H1 (cell line): ENCODE measurements around a stretch of chr21.

DNA sequence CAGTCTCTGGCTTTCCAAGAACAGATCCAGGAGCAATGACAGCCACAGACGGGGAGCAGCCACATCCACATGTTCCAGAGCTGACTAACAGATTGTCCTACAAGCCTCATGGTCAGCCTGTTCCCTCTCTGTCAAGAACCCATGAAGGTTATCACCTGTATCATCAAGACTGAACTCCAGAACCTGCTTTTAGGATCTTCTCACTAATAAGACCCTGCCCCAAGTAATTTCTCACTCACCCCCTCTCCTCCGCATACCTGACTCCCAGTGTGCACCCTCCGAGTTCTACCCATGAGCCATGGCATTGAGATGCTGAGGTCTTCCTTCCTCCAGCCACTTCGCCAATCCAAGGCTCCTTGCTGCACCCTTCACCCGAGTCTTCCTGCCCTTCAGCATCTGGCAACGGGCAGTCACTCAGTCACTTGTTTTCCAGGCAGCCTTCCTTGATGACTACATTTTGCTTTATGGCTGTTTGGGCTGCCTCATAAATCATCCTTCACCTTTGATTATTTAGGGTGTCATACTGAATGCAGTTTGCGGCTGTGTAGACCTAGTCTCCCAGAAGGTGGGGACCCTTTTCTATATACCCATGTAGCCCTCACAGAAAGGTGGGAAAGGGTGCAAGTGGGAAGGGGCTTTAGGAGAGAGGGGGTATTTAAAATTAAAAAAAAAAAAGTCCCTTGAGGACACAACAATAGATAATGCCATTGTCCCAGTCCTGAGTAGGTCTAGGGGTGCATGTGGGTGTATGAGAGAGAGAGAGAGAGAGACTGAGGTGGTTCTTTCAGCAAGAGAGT lies 187.5 kb downstream of the RUNX1 start:
- RRBS: no CpG with 5 or more reads among the region's 7 CpGs
CAGE:
- cytosol, long polyA plus RNA: no peak
- long polyA plus RNA: no peak
- nucleus, long polyA plus RNA: no peak

DNA sequence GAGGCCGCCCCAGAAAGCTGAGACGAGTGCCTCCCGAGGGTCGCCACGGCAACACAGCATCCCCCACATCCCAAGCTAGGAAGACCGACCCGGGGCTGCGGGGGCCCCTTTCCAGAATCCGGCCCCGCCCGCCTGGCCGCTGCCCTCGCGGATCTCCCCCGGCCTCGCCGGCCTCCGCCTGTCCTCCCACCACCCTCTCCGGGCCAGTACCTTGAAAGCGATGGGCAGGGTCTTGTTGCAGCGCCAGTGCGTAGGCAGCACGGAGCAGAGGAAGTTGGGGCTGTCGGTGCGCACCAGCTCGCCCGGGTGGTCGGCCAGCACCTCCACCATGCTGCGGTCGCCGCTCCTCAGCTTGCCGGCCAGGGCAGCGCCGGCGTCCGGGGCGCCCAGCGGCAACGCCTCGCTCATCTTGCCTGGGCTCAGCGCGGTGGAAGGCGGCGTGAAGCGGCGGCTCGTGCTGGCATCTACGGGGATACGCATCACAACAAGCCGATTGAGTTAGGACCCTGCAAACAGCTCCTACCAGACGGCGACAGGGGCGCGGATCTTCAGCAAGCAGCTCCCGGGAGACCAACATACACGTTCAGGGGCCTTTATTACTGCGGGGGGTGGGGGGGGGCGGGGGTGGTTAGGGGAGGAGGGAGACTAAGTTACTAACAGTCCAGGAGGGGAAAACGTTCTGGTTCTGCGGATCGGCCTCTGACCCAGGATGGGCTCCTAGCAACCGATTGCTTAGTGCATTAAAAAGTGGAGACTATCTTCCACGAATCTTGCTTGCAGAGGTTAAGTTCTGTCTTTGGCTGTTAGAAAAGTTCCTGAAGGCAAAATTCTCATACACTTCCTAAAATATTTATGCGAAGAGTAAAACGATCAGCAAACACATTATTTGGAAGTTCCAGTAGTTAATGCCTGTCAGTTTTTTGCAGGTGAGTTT lies 162.2 kb downstream of the RUNX1 start:
- RRBS: 2% methylated on average over 18 of the region's 65 CpGs
CAGE:
- cytosol, long polyA plus RNA: no peak
- long polyA plus RNA: no peak
- nucleus, long polyA plus RNA: no peak

DNA sequence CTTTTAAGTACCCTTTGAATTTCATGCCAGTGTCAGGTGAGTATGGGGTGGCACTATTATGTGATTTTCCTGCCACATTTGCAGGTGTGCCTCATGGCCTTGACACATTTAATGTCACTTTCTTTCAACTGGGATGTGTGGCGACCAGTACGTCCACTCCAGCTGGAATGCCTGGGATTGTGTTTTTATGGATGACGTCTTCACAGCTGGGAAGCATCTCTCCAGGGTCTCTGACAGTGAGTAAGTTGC lies 43.4 kb downstream of the RUNX1 start:
- RRBS: no CpG with 5 or more reads among the region's 3 CpGs
CAGE:
- cytosol, long polyA plus RNA: no peak
- long polyA plus RNA: no peak
- nucleus, long polyA plus RNA: no peak

DNA sequence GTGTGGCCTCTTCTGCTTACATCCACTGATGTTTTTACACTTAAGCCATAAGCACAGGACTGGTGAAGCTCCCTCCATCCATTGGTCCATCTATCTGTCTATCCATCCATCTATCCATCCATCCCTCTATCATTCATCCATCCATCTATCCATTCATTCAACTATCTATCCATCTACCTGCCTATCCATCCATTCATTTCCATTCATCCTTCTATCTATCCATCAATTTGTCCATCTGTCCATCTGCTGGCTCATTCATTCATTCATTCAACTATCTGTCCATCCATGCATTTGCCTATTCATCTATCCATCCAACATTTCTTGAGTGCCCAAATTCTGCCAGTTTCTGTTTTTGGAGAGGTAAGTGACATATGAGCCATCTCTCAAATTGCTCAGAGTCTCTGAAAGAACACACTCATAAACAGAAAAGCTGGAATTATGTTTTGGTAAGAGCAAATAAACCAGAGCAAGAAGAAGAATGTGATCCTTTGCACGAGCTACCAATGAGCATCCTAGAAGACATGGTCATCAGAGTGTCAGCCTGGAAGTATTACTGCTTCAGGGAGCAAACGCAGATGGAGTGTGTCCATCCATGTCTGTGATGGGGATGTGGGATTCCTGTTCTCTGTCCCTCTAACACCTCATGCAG lies 16.1 kb downstream of the RUNX1 start:
- RRBS: no CpG with 5 or more reads among the region's 2 CpGs
CAGE:
- cytosol, long polyA plus RNA: no peak
- long polyA plus RNA: no peak
- nucleus, long polyA plus RNA: no peak

DNA sequence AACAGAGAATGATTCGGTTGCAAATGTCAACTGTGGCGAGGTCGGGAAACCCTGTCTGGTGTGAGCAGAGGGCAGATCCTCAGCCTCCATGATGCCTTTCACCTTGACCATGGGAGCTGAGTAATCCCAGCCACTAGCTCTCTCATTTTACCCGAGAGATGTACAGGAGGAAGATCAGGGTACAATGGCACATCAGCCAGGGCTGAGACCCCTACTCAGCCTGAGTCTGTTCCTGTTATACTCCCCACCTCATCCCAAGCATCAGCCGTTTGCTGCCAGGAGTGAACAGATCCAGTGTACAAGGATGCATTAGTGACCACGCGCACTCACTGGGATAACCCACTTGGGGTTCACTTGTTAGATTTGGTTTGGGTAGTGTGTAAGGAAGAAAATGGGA lies 14.4 kb downstream of the RUNX1 start:
- RRBS: no CpG with 5 or more reads among the region's 7 CpGs
CAGE:
- cytosol, long polyA plus RNA: no peak
- long polyA plus RNA: no peak
- nucleus, long polyA plus RNA: no peak

- RRBS: no CpG with 5 or more reads among the region's 12 CpGs
CAGE:
- cytosol, long polyA plus RNA: no peak
- long polyA plus RNA: no peak
- nucleus, long polyA plus RNA: no peak
Observed at GRCh38 chr21:35045376-35046098, 3.6 kb downstream of the RUNX1 start.

DNA sequence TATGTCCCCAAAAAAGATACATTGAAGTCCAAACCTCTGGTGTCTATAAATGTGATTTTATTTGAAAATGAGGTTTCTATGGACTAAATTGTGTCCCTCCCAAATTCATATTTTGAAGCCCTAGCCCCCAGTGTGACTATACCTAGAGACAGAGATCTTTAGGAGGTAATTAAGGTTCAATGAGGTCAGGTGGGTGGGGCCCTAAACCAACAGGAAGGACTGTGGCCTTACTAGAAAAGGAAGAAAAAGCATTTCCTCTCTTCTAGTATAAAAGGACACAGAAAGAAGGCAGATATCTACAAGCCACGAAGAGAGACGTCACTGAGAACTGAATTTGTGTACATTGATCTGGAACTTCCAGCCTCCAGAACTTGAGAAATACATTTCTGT lies 123.1 kb upstream of the RUNX1 start:
- RRBS: no CpG with 5 or more reads among the region's 2 CpGs
CAGE:
- cytosol, long polyA plus RNA: no peak
- long polyA plus RNA: no peak
- nucleus, long polyA plus RNA: no peak

CAGE:
- cytosol, long polyA plus RNA: no peak
- long polyA plus RNA: no peak
- nucleus, long polyA plus RNA: no peak
Observed at GRCh38 chr21:35190475-35190901, 141.4 kb upstream of the RUNX1 start.

DNA sequence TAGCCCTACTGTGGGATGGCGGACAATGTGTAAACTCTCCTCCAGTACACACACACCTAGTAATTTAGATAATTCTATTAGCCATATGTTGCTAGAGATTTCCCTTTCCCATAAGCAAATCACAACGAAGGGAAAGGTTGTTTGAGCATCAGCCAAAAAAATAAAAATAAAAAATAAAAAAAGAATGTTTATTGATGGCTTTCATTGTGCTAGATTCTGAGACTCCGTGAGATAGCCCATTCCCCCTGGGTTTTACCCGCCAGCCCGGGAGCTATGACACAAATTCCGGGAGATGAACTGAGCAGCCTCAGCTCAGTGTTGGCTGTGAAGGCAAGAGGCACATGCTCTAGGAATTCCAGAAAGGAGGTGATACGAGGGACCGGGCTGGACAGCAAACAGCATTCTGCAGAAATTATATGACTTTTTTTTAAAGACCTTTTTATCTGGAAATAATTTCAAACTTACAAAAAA lies 378.5 kb upstream of the RUNX1 start:
- RRBS: 91% methylated on average over 3 of the region's 8 CpGs
CAGE:
- cytosol, long polyA plus RNA: no peak
- long polyA plus RNA: no peak
- nucleus, long polyA plus RNA: no peak

DNA sequence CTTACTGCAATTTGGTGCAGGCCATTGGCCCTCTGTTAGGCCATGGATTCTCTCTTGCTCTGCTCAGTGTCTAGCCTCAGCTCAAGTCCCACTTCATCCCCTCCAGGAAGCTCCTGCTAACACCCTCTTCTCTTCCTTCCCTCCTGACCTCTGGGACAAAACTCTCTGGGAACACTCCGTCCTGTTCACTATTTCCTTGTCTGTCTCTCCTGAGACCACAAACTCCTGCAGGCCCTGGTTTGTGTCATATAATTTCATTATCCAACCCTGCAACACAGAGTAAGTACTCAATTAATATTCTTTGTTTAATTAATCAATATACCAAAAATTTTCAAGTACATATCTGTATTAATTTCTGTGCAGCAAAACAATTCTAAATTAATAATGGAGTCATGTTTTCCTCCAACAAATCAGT lies 245.4 kb downstream of the SETD4 start:
- RRBS: no CpG with 5 or more reads among the region's 1 CpG
CAGE:
- cytosol, long polyA plus RNA: no peak
- long polyA plus RNA: no peak
- nucleus, long polyA plus RNA: no peak

- RRBS: 5% methylated on average over 6 of the region's 13 CpGs
CAGE:
- cytosol, long polyA plus RNA: no peak
- long polyA plus RNA: no peak
- nucleus, long polyA plus RNA: no peak
Observed at GRCh38 chr21:36134785-36135013, 180 bp upstream of the CBR3 start.

DNA sequence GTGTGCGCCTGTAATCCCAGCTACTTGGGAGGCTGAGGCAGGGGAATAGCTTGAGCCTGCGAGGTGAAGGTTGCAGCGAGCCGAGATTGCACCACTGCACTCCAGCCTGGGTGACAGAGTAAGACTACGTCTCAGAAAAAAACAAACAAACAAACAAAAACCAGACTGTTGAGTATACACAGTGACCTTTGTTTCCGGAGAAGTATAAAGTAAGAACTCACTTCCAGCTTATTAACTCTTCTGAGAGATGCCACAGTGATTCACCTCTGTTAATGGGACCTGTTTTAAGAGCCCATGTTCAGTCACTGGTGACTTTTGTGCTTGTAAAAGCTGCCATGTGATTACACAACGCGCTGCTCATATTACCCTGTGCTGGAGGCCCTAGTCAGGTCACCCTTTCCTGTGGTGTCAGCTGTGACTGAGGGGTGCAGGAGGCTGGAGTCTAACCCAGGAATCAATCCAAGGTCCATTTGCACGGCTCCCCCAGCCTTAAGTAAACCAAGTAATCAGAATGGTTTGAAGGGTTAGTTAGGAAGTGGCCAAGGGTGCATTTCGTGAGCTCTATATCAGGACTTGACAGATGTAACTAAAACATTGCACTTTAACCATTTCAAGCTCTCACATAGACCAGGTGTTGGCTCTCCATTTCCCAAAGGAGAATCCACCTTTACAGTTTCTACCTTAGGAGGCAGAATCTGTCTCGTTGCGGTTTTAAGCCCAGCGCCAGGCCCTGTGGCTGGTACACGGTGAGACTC lies 45.6 kb downstream of the DOP1B start:
- RRBS: no CpG with 5 or more reads among the region's 14 CpGs
CAGE:
- cytosol, long polyA plus RNA: no peak
- long polyA plus RNA: no peak
- nucleus, long polyA plus RNA: no peak

DNA sequence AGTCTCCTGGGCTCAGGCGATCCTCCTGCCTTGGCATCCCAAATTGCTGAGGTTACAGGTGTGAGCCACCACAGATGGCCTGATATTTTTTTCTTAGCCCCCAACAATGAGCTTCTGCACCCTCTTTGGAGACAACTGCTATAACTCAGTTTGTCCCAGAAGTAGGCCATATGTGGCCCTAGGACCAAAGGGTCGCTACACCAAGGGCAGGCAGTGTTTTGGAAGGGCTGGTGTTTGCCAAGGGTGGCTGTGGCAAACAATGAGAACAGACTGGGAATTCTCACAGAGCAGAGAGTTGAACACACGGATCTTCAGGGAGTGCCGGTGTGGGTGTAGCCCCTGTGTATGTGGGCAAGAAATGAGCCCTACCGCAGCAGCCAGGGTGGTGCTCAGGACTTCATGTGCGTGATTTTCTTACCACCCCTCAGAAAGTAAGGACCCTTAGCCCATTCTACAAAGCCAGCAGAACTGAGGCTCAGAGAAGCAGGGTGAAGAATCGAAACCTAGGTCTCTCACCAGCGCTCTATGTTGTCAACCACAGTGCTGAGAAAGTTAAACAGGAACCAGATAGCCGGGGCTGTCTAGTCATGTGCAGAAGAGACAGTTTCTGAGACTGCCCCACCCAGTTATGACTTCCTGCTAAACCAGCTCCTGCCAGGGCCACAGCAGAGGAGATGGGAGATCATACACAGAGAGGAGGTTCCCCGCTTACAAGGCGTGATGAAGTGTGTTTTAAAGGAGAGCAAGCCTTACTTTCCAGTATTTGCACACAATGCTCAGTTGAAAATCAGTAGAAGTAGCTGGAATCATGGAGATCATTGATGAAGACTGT lies 22.0 kb upstream of the MORC3 start:
- RRBS: no CpG with 5 or more reads among the region's 11 CpGs
CAGE:
- cytosol, long polyA plus RNA: no peak
- long polyA plus RNA: no peak
- nucleus, long polyA plus RNA: no peak

GRCh38 chr21:36422201-36422819 lies 37.1 kb downstream of the CHAF1B start:
- RRBS: 18% methylated on average over 7 of the region's 17 CpGs
CAGE:
- cytosol, long polyA plus RNA: no peak
- long polyA plus RNA: no peak
- nucleus, long polyA plus RNA: no peak

GRCh38 chr21:36461567-36462105 lies 18.3 kb downstream of the CLDN14 start:
- RRBS: 90% methylated on average over 5 of the region's 19 CpGs
CAGE:
- cytosol, long polyA plus RNA: no peak
- long polyA plus RNA: no peak
- nucleus, long polyA plus RNA: no peak

- RRBS: 74% methylated on average over 4 of the region's 18 CpGs
CAGE:
- cytosol, long polyA plus RNA: no peak
- long polyA plus RNA: no peak
- nucleus, long polyA plus RNA: no peak
Observed at GRCh38 chr21:36479284-36479864, 548 bp downstream of the CLDN14 start.

- RRBS: no CpG with 5 or more reads among the region's 8 CpGs
CAGE:
- cytosol, long polyA plus RNA: no peak
- long polyA plus RNA: no peak
- nucleus, long polyA plus RNA: no peak
Observed at GRCh38 chr21:36662071-36662338, 36.9 kb upstream of the SIM2 start.

DNA sequence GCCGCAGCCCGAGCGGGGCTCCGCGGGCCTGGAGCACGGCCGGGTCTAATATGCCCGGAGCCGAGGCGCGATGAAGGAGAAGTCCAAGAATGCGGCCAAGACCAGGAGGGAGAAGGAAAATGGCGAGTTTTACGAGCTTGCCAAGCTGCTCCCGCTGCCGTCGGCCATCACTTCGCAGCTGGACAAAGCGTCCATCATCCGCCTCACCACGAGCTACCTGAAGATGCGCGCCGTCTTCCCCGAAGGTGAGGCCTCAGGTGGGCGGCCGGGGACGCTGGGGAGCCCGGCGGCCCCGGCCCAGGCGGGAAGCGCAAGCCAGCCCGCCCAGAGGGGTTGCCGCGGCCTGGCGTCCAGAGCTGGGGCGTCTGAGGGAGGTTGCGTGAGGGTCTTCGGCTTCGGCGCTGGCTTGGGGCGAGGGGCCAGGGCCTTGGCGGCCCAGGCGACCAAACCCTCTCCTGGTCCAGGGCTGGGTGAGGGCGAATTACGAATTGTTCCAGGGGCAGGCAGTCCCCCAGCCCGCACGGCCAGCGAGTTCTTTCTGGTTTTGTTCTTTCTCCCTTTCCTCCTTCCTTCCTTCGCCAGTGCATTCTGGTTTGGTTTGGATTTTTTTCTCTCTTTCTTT lies 873 bp downstream of the SIM2 start:
- RRBS: under 1% methylated on average over 7 of the region's 51 CpGs
CAGE:
- cytosol, long polyA plus RNA: no peak
- long polyA plus RNA: no peak
- nucleus, long polyA plus RNA: no peak

DNA sequence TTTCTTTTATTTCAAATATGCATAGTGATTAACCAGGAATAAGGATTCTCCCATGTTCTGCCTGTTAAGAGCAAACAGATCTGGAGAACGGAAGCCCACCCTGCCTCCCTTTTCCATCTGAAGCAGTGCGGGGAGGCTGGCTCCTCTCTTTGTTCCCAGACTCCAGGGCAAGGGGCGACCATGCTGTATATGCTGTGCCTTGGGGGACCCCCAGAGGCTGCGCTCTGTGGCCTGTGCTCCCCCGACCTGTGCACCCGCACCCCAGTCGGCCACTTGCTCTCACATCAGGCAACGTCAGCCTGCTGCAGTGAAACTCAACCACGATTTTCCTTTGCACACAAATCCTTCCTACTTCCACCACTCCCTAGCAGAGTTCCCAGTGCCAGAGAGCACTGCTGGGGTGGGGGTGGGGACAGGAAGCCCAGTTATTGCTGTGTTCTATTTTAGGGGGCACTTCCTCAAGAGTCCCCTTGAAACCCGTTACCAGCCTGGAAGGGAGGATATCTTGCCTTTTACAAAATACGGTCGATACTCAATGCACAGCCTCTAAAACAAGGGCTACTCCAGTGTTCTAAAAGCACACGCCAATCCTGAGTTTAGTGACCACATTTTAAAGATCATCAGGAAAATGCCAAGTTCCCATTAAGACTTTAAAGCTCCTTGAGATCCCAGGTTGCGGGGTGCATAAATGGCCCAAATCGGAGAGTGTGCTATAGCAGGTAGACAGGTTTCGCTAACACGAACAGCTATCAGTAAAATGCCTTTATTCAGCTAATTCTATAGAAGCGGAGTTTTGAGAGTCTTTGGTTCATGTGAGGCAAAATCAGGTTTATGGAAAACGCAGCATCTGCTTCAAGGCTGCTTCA lies 52.6 kb downstream of the SIM2 start:
- RRBS: no CpG with 5 or more reads among the region's 19 CpGs
CAGE:
- cytosol, long polyA plus RNA: no peak
- long polyA plus RNA: no peak
- nucleus, long polyA plus RNA: no peak

DNA sequence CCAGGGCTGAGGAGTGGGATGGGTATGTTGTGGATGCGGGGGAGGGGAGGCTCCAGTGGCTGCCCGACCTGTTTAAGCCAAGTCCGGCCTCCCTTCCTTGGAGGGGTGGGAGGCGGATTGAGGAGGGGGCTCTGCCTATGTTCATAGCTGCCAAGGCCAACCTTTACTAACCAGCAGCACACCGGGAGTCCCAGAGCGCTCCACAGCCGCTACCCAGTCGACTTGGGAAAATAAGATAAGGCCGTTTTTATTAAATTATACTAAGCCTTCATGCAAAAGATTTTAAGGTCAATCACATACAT lies 481 bp upstream of the HLCS start:
- RRBS: 11% methylated on average over 4 of the region's 9 CpGs
CAGE:
- cytosol, long polyA plus RNA: no peak
- long polyA plus RNA: no peak
- nucleus, long polyA plus RNA: no peak